ENCODE measurements around a stretch of chr6.

- RRBS, 2 experiments: no CpG with 5 or more reads among the region's 5 CpGs
These were observed 121.3 kb upstream of the SLC2A12 start for GRCh38 chr6:134173702-134174191.

- RRBS, 2 experiments: no CpG with 5 or more reads among the region's 38 CpGs
These were observed 121.9 kb upstream of the SLC2A12 start for GRCh38 chr6:134174192-134174933.

DNA sequence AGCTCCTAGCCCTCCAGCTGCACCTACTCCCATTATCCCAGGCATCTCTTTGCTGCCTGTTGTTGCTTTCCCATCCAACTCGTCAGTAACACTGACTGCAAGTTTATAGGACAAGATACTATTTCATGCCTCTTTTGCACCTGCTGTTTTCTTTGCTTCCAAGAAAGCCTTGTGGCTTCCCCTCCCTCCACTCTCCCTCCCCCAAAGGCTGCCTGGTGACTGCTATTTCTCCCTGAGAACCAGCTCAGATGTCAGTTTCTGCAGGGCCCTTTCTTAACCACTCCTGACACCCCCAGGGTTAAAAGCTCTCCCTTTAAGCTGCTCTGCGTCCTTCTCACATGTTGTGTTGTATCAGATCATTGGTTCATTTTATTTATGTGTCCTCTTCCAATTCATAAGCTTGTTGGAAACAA lies 34.3 kb upstream of the SGK1 start:
- RRBS, 2 experiments: no CpG with 5 or more reads among the region's 2 CpGs

DNA sequence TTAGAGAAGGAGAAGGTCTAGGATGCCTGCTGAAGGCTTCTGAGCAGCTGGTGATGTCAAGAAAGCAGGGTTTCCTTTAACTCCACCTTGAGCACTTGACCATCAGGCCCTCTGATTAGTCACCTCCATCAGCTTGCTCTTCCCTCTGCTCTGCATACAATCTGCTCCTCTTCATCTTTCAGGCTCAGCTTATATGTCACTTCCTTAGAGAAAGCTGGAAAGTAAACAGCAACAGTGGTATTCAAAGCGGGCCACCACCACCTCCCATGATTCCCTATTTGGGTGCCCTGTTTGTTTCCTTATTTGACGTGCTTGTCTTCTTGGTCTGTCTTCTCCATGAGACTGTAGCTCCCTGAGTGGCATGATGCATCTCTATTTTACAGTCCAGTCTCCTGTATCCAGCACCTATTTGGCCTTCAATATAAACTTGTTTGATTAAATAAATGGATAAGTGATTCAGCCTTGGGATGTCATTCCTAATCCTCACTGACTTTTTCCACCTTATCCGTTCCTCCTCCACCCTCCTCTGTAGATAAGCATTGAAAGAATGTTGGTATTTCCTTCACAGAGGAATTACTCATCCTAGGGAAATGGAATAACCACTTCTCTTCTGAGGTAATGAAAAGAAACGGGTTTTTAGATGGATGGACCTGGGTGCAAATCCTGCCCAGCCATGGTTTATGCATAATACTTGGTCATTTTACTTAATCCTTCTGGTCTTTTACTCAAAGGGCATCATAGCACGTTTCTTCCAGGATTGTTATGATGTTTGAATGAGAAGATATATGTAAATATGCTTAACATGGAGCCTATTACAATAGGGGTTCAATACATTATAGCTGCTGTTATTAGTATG lies 102.9 kb upstream of the SGK1 start:
- RRBS, 2 experiments: no CpG with 5 or more reads among the region's 5 CpGs

- RRBS, 2 experiments: no CpG with 5 or more reads among the region's 7 CpGs
These were observed 201.6 kb upstream of the SGK1 start for GRCh38 chr6:134519352-134519987.

GRCh38 chr6:134520309-134520767 lies 202.4 kb upstream of the SGK1 start:
- RRBS, 2 experiments: no CpG with 5 or more reads among the region's 5 CpGs

GRCh38 chr6:134673718-134674054 lies 276.2 kb downstream of the ALDH8A1 start:
- RRBS, 2 experiments: no CpG with 5 or more reads among the region's 4 CpGs

DNA sequence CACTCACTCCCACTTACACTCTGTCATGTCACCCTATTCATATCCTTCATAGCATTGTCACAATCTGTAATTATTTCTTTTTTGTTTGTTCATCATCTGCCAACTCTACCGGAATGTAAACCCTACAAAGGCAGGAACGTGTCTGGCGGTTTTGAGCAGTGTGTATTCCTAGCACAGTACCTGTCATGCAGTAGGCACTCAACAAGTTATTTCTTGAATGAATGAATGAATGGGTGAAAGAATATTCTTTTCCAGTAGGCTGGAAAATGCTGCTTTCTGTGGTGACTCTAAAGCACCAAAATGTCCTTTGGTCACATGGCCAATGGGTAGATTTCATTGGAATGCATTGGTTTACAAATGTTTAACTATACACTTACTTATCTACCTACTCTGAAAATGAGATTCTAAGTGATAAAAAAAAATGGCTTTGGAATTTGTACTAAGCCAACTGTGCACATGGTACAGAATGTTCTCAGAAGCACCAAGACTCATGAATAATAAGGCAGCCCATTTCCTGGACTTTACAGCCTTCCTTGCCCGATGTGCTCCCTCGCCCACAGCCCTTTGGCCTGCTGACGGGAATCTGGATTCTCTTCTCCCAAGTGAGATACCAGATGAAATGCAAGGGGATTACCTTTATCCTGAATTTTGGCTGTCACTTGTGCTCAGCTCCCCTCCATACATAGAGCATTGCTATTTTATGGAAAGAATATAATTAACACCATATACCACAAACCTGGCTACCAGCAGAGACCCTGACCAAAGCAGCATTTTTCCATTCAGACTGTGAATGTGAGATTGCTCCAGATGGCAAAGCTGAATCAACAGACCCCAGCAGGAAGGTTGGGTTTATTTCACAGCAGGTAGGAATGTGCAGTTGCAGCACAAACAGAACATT lies 273.3 kb downstream of the ALDH8A1 start:
- RRBS, 2 experiments: no CpG with 5 or more reads among the region's 6 CpGs

DNA sequence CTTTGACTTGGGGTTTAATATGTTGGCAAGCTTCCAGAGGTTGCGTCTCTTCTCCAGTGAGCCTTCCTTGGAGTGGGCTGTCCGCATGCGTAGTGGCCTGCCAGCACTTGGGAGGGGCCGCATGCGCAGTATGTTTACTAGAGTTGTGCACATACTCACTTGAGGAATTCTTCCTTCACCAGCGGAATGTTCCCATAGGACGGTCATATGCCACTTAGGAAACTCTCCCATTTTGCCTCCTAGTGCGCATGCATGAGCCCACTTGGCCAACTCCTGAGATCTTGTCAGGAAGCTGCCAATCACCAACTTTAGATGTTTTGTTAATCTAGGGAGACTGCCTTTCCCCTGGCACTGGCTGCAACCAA lies 235.1 kb downstream of the ALDH8A1 start:
- RRBS, 2 experiments: no CpG with 5 or more reads among the region's 8 CpGs

GRCh38 chr6:134908626-134909638 lies 41.0 kb downstream of the ALDH8A1 start:
- RRBS, 2 experiments: no CpG with 5 or more reads among the region's 14 CpGs

DNA sequence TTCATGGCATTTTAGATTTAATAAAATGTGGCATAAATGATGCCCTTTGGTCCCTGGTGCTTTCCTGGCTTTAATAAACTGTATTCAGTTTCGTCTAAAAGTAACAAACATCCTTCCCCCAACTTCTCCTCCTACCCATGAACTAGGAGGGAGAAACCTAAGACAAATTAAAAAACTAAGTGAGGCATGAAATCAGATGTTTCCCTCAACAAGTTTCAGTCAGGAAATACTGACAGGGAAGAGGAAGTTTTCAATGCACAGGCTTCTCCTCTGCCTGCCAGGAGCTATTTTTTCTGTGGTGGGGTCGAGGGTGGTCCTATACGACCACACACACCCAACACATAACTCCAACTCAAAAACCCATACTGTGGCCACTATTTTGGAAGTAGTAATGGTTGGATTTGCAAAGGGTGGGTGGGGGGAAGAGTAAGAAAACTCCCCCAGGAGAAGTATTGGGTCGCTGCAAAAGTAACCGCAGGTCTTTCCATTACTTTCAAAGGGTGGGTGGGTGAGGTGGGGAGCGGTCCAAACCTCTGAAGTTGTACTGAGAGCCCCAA lies 9.9 kb downstream of the HBS1L start:
- RRBS, 2 experiments: no CpG with 5 or more reads among the region's 6 CpGs

- RRBS, 2 experiments: no CpG with 5 or more reads among the region's 15 CpGs
These were observed 89.8 kb downstream of the MYB start for GRCh38 chr6:135270590-135271698.

DNA sequence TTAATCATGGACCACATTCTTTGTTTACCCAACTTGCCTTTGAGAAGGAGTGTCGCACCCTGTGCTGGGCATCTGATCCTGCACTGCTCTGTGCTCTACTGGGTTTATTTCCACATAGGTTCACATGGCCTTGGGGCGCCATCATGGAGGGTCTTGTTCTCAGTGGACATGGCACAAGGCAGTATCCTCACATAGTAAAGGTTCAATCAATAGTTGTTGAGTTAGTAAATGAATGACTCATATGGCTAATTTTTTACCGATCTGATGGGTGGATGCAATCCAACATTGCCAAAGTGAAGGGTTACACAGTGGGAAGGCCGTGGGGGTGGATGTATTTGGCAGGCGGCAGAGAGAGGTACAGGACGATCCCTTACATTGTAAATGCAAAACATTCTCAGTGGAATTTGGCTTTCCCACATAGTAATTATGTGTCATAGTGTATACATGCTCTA lies 21.1 kb upstream of the PDE7B start:
- RRBS, 2 experiments: no CpG with 5 or more reads among the region's 6 CpGs

GRCh38 chr6:135879924-135880291 lies 28.4 kb downstream of the PDE7B start:
- RRBS, 2 experiments: no CpG with 5 or more reads among the region's 3 CpGs

DNA sequence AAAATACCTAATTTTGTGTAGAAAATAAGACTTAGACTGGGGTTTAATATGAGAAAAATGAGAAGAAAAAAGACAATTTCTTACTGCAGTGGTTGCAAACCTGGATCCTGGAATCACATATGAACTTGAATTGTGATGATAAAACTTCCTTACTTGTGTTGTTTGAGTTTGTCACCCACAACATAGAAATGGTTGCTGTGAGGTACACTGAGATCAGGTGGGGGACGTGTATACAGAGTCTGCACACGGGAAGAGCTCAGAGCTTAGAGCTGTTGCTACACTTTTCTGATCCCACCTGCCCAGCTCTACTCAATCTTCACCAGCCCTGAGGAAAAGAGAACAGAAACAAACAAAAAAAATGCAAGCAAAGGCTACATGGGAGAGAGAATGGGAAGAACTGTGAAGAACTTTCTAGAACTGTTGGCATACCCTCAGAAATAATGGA lies 133.1 kb downstream of the PDE7B start:
- RRBS, 2 experiments: no CpG with 5 or more reads among the region's 2 CpGs

DNA sequence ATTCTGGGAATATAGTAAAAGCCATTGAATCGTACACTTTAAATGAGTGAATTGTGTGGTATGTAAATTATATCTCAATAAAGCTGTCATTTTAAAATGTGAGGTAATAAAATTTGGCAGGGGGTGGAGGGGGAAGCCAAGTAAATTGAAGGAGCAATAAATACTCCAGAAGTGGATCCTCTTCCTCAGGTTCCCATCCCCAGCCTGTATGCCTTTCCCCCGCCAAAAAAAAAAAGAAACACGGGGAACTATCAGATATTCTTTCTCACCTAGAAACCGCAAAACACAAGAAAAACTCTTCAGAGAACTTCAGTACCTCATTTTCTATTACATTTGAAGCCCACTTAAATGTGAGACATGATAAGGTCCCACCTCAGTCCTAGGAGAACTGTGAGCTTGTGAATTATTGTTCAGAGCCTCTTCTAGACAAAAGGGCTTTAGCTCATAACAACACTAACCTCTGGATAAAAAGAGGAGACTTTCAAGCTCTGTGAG lies 161.3 kb downstream of the MTFR2 start:
- RRBS, 2 experiments: no CpG with 5 or more reads among the region's 4 CpGs

DNA sequence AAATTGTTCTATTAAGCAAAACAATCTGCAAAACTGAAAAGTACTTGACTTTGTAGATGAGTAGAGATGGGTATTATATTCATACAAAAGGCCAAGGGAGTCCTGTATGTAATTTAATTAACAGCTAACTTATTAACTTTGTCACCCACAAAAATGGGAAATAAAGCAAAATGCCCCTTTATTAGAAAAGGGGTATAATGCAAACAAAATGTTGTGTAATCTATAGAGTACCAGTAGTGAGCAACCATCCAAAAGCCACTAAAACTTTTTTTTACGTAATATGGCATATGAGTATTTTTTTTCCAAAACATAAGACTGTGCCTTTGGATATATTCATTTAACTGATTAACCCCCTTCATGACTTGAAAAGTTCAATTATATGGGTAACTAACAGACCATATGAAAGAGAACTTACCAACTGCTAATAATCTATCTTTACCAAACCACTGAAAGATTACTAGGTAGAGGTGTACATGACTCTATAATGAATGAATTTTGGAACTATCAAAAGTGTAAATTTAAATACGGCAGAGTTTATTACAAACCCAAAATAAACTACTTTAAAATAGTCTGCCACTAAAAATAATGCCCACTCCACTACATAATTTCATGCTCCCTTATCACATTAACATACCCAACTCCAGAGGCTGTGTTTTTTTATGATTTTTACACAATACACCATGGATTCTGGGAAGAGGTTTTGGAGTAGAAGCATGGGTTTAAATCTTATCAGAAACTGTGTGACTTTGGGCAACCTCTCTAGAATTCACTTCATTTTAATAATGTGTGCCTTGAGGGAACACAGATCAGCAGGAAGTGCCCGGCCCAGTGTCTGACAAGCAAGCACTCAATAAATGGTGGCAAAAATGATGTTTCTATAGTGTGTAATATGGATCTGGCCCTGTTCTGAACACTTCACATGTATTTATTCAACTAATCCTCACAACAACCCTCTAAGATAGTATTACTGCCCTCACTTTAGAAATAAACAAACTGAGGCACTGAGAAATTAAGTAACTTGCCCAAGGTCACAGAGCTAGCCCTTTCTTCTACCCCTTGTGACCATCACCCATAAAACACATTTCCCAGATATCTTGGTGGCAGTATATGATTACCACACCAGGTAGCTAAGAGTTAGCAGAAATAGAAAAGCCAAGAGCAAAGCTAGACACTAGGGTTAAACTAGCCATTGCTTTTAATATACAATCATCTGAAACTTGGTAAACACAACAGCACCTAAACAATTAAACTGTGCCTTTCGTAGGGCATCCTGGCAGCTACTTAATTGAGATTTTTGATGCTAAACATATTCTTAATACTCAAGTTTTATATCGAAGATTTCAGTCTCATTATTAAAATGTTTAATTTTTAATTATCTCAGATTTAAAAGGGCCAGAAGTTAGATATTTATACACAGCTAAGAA lies 12.6 kb upstream of the MTFR2 start:
- RRBS, 2 experiments: no CpG with 5 or more reads among the region's 5 CpGs

DNA sequence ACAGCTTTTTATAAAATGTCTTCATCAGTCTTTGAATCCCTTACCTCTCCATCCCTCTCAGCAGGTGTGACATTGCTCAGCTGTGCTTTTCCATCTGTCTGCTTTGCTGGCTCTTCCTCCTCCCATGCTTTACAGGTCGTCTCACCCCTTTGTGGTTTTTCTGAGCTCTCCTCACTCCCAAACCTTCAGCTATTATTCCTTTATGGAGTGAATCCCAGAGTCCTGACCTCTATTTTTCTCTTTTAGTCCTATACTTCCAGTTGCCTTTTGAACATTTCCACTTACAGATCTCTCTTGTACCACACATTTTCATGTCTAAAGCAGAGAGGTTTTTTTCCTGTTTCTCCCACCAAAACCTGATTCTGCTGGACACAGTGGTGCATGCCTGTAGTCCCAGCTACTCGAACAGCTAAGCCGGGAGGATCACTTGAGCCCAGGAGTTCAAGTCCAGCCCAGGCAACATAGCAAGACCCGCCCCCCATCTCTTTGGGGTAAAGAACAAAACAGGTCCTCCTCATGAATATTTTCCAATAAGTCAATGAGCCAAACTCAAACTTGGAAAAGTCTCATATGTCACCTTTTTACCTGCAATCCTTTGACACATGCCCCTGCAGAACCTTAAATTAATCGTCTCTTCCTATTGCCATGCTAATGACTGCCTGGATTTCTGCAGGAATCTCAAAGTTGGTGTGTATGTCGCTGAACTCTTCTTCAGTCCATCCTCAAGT lies 5.6 kb downstream of the MAP7 start:
- RRBS, 2 experiments: no CpG with 5 or more reads among the region's 6 CpGs

DNA sequence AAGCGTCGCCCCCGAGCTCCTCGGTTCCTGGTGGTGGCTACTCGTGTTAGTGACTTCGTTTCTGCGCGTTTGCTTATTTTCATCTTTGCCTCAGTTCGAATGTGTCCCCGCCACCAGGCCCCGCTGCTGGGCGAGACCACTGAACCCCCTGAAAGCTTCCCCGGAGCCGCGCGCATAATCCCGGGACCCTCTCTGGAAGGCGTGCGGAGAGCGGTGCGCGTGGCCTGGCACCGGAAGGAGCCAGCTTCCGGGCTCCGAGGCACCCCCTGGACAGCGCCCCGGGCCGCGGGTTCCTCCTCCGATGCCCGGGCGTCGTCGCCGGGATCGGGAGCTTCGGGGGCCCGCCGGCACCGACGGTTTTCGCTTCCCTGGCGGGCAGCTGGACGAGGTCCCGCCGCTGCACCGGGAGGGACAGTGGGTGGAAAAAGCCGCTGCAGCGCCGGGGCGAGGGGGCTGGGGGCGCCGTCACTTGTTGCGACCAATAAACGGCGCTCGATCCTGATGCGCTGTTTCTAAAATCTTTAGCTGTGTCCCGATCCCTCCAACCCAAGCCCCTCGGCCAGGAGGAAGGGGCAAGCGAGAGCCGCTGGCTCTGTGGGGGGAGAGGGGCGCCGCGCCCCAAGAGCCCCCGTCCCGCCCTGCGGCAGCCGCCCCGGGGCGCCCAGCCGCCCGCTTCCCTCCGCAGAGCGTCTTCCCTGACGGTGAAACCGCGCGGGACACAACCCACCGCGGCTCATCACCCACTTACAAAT lies 543 bp upstream of the SLC35D3 start:
- RRBS, 2 experiments: 1 to 2% methylated on average over 16 of the region's 81 CpGs

DNA sequence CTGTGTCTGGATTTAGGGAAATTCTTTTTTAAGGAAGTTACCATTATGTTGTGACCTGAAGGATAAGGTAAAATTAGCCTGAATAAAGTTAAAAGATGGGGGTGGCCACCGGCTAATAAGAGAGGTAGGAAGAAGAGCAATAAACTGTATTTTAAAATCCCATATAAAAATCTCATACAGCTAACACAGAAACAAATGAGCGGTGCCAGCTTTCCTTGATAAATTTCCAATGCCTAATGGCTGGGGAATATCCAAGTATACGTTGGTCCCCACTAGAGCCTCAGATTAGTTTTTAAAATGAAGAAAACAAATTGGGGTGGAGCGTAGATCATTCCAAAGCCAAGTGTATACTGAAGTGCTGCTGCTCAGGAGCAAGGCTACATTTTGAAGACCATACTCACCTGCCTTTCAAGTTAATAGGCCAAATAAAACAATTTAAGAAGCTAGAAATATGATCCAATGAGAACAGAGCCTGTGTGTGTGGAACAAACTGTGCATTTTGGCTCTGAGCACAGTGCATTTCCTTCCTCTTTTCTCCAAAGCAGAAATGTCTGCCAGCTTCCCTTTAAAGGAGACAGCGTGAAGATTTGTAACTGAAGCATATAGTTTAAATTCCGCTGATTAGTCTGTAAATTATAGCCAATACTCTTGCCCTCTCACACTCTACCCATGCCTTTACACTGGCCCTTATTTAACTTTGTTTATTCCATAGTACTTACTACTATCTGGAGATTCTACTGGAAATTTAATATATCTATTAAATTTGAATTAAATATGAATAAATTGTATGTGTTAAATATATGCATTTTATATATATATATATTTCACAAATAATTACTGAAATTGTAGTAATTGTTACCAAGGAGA lies 3.2 kb upstream of the IFNGR1 start:
- RRBS, 2 experiments: no CpG with 5 or more reads among the region's 6 CpGs